Measurements from ENCODE around the gene ACBD6.

- PRO-cap = no peak
Measured at GRCh38 chr1:179036138-179036882, 10.6 kb downstream of the FAM20B start.

DNA sequence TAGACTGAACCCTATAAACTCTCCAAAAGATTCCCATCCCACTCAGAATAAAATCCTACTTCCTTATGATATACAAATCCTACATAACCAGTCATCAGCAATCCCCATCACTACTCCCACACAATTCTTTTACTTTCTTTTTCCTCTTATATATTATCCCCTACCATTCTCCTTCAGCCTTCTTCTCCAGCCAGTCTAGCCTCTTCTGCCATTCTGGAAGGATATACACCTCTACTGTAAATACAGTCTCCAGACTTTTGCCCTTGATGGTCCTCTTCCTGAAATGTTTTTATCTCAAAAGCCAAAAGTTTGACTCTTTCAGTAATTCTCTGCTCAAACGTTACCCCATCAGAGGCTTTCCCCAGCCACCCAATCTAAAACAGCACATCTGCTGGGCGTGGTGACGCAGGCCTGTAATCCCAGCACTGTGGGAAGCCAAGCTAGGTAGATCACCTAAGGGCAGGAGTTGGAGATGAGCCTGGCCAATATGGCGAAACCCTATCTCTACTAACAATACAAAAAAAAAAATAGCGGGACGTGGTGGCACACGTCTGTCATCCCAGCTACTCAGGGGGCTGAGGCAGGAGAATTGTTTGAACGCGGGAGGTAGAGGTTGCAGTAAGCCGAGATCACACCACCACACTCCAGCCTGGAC, 41.5 kb downstream of the ABL2 start:
- PRO-cap = no peak

- PRO-cap = unidirectional peak, minus-strand start at chr1:179191026
Measured at GRCh38 chr1:179190756-179191435, 38.6 kb downstream of the ABL2 start.

GRCh38 chr1:179729814-179730567, 13.1 kb upstream of the FAM163A start:
- PRO-cap = no peak

- PRO-cap = no peak
Measured at GRCh38 chr1:179881307-179881788, 737 bp upstream of the TOR1AIP1 start.

- PRO-cap = no peak
Measured at GRCh38 chr1:179974487-179975066, 20.0 kb downstream of the CEP350 start.

GRCh38 chr1:179975067-179975479, 20.5 kb downstream of the CEP350 start:
- PRO-cap = no peak

- PRO-cap = no peak
Measured at GRCh38 chr1:180061808-180062574, 92.7 kb upstream of the QSOX1 start.

DNA sequence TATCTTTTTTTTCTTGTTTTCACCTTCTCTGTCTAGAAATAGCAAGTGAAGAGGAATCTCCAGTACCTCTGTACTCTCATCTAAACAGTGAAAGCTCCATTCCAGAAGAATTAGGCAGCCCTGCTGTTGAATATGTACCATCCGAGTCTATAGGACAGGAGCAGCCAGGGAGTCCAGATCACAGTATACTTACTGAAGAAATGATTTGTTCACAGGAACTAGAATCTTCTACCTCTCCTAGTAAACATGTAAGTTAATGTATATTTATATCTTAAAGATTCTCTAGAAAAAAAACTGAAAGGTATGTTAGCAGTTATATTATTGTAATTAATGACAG, 76.3 kb upstream of the QSOX1 start:
- PRO-cap = no peak

- PRO-cap = no peak
Measured at GRCh38 chr1:180168755-180169507, 14.3 kb downstream of the QSOX1 start.

GRCh38 chr1:180184202-180185407, 29.9 kb downstream of the QSOX1 start:
- PRO-cap = no peak

- PRO-cap = no peak
Measured at GRCh38 chr1:180270287-180270535, 40.1 kb downstream of the LHX4 start.

DNA sequence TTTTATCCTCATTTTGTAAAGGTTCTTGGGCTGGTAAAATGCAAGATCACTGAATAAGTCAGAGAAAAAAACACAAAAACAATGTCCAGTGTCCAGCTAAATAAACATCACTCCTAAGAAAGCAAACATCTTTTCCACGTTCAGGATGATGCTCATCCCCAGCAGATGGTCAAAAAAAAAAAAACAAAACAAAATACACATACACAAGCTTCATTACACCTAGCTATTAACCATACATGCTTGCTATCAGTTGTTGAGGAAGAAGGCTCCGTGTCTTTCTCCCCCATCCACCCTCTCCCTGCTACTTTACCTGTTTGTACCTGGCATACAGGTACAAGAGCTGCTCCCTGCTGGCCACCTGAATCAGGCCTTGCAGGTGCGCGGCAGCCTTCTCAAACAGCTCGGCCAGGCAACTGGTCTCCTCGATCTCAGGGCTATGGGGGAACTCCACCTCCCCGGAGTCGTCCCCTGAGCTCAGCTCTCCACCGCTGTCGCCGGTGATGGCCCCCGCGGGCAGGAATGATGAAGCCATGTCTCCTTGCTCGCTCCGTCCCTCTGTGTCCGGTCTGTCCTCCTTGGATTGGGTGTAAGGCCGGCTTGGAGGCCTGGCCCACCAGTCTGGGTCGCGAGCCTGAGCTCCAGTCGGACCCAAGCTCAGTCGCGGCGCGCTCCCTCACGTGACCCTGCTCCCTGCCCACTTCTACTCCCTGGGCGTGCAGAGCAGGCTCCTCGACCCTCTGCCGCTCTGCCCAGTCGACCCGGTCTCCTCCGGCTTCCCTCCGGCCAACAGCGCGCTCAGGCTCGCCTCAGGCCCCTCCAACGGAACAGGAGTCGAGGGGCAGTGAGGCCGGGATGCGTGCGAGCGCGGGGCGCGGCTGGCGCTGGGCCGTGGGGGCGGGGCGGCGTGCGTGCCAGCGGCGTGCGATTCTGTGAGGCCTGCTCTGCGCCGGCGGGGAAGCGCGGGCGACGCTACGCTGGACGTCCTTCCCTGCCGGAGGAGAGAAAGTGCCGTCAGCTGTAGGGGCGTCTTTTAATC, at the start of gene ACBD6:
Gene ACBD6, minus strand, starts transcription at position 843 of the 1,036 bp plus-strand sequence.
- PRO-cap = bidirectional peak, plus-strand start at position 989 of the sequence, minus-strand start at position 826 of the sequence

- PRO-cap = no peak
Measured at GRCh38 chr1:180515709-180516585, 13.6 kb upstream of the ACBD6 start.

DNA sequence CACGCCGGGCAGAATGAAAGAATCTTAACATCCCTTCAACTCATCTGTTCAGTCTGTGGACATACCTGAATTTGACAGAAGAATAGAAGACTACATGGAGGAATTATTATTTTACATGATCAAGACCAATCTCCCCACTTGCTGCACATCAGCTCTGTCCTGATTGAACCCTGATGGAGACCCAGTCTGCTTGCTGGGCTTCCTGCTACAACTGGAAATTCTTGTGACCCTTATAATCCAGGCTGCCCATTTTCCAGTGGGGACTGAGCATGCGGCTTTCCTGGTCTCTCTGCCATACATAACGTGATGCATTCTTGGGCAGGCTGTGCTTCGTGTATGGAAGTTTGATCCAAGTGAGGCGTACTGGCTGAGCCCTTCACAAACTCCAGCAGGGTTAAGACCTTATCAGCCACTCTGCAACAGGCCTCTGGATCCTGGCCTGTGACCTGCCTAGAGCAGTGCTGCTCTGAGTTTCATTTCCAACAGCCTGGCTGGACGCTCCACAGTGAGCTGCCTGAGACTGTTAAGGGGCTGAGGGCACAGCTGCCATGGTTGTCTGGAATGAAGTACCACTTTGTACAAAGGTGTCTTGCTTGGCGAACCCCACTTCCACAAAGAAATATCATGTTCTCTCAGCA, 28.7 kb upstream of the XPR1 start:
- PRO-cap = no peak

DNA sequence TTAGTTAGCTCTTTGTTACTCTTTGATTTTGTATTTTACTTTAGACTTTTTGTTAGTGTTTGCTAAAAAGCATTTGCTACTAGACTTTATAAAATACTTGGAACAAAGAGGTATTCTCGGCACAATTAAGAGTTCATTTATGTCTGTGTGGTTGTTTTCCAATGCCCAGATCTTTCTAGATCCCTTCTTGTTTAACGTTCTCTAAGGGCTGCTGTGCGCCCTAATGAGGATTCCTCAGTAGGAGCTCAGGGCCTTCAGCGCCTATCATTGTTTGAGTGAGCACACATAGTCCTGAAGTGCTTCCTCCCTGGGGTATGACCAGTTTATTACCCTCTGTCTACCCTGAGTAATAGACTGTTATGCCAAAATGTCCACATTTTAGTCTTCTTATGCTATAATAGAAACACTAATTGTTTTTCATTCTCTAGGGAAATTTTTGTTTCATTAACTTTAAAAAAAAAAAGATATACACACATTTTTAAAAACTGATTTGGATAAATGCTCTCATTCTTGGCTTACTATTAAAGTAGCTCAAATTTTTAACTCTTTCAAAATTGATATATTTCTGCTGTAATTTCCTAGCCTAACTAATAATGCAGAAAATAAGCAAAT, 69.8 kb upstream of the KIAA1614 start:
- PRO-cap = no peak

- PRO-cap = unidirectional peak, plus-strand start at chr1:180911777
Measured at GRCh38 chr1:180911529-180911870, 1.2 kb upstream of the KIAA1614 start.

DNA sequence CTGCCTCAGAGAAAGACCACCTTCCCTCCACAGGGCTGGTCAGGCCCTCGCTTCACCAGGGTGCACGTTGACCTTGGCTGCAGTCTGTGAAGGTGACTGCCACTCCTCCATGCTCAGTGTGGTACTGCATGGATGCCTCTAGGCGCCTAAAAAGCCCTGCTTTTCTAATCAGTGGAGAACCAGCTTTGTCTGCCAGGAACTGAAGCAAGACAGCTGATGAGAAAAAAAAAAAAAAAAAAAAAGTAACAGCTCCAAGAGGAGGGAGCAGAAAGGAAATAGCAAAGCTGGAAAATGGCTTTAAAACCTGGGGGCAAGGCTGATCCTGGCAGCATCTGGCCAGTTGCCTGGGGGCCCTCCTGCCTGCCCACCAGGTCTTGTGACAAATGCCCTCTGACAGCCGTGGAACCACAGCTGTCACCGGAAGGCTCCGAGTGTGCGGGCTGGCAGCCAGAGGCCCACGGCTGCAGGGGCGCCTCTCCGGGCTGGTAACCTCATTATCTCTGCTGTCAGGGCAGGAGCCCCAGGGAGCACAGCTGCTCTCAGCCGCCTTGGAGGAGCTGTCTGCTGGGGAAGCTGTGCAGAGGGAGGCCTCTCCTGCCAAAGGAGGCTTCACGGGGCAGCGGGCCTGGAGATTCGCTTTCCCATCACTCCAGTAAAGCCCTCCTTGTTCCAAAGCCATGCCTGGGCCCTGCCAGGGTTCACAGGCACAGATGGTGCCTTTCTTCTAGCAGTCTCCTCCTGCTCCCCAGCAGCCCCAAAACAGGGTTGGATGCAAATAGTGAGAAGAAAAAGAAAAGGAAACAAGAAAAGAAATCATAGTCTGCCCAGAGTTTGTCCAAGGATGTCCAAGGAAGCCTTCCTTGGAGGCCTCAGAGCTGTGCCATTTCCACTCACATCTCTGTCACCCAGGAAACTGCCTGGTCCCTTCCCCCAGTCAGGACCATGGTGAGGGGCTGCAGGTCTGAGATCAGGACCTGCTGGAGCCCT, 13.8 kb downstream of the KIAA1614 start:
- PRO-cap = no peak

DNA sequence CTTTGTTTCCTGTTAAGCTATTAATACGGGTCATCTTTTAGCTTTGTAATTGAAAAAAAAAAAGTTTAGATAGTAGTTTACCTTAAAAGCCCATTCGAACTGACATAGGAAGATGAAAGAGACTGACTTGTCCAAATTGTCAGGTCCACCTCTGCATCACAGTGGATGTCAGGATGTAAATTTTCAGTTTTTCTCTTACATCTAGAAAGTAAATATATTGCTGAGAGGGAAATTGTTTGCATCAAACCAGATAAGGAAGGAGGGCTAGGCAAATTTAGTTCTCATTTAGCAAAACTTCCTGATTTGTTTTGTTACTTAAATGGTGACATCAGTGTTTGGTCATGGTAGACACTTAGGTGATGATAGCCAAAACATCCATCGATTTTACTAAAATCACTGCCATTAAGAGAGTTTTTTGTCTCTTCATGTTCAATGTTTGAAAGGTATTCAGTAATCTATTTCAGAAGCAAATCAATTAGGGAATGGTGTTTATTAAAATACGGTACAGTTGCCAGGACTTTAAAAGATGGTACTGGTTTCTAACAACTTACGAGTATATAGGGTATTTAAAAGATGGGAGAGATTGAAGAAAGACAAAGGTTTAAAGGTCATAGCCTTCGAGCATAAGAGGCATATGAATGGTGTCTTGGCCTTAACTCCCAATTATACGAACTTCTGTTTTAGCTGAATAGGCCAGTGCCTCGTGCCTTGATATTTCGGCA, 2.9 kb downstream of the IER5 start:
- PRO-cap = no peak

GRCh38 chr1:181129666-181130299, 41.3 kb downstream of the IER5 start:
- PRO-cap = no peak